Thyroid gland (tissue), 7 donors: Measurements from ENCODE around the genes KRT1 and MFSD5.

DNA sequence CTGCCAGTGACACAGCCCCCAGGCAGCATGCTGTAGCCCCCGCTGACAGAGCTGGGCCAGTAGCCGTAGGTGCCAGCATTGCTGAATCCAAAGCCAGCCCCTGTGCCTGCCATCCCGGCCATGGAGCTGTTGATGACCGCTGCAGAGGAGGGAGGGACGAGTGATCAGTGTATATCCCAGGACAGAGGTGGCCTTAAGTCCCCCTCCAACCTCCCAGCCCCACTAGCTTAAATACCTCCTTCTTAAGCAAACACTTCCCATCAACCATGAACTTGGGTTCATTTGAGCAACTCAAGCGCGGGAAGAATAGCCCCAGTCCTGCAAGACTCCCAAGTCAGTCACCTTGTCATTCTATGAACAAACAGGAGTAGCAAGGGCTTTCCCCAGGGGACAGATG lies 7.0 kb upstream of the KRT72 start:
- PRO-cap, 2 experiments = no peak in any of the 2 experiments
- RAMPAGE, long total RNA, 5 experiments = no peak in any of the 5 experiments

DNA sequence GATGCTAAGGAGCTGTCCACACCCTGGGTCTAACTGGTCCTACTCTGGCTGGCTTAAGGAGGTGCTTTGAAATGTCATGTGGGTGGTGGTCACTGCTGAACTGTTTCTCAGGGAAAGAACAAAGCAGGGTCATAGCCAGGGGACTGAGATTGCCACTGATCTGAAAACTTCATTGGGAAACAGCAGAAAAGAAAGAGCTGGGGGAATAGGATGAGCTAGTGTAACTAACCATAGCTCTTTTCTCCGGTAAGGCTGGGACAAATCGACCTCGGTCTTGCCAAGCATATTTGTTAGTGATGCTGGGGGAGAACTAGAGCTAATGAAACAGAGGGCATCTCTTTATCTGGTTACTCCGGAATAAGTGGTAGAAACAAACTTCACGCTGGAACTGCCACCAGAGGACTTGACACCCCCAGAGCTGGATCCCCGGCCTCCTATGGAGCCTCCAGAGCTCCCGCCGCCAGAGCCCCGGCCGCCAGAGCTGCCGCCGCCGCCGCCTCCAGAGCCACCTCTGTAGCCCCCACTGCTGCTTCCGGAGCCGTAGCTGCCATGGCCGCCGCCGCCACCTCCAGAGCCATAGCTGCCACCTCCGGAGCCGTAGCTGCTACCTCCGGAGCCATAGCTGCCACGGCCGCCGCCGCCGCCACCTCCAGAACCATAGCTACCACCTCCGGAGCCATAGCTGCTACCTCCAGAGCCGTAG lies 5.2 kb downstream of the KRT1 start:
- PRO-cap, 2 experiments = peak in 1 of 2 experiments; most common minus-strand start position 651 of the sequence (in 1)
- RAMPAGE, long total RNA, 5 experiments = no peak in any of the 5 experiments

- PRO-cap, 2 experiments = no peak in any of the 2 experiments
- RAMPAGE, long total RNA, 5 experiments = no peak in any of the 5 experiments
Measured at GRCh38 chr12:52680178-52680653, at the start of gene KRT1. Gene KRT1, minus strand, starts transcription at chr12:52680407.

GRCh38 chr12:52795684-52795973 lies 288 bp downstream of the KRT3 start:
- PRO-cap, 2 experiments = no peak in any of the 2 experiments
- RAMPAGE, long total RNA, 5 experiments = no peak in any of the 5 experiments

DNA sequence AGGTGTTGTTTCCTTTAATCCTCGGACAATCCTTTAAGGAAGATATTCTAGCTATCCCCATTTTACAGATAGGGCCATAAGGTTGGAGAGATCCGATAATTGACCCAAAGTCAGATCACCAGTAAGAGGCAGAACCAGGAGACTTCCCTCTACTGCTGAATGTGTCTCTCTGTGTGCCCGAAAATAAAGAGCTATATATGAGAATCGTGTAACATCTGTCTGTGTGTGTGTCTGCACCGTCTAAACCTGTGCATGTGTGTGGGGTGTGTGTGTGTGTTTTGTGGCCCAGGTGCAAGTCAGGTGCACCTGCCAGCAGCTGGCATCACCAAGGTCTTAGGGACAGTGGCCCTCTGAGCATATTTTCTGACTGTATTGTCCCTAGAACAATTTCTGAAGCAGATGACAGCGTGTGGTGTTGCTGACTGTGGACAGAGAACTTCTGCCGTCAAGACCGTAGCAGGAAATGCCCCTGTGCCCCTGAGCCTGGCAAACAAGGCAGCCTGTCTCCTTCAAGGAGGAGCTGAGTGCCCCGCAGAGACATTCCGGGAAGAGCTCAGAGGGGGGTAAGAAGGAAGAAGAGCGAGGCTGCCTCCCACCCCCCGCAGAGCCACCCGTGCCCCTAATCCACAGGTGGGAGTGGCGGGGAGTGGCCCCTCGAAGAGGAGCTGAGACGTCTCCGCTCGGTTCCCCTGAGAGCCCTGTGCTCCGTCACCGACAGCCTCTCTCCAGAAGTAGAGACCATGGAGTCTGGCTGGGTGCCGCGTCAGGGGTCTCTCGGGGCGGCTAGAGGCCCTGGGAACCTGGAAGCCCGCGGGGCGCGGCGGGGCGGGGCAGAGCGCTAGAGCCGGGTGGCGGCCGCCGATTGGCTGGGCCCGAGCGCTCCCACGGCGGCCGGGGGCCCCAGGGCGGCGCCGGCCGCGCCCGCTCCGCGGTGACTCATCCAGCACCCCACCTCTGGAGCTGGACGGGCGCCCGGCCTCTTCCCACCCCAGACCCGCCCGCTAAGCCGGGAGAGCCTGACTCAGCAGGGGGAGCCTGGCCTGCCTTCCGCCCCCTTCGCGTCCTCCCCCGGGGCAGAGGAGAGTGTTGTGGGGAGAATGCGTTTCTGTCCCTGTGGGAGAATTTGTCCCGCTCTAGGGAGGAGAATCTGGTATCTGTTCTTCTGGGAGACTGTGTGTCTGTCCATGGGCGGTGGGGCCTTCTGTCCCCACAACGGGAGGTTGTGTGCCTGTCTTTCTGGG lies 25.1 kb upstream of the KRT78 start:
- PRO-cap, 2 experiments = peak in 2 of 2 experiments; most common plus-strand start position 1,076 of the sequence (in 2); most common minus-strand start position 812 of the sequence (in 2)
- RAMPAGE, long total RNA, 5 experiments = no peak in any of the 5 experiments

- PRO-cap, 2 experiments = peak in 1 of 2 experiments; most common plus-strand start chr12:52876729 (in 1); most common minus-strand start chr12:52876530 (in 1)
- RAMPAGE, long total RNA, 5 experiments = no peak in any of the 5 experiments
Measured at GRCh38 chr12:52876359-52877000, 27.7 kb upstream of the KRT78 start.

GRCh38 chr12:52901374-52902323 lies 3.2 kb downstream of the KRT8 start:
- PRO-cap, 2 experiments = no peak in any of the 2 experiments
- RAMPAGE, long total RNA, 5 experiments = no peak in any of the 5 experiments

- PRO-cap, 2 experiments = no peak in any of the 2 experiments
- RAMPAGE, long total RNA, 5 experiments = no peak in any of the 5 experiments
Measured at GRCh38 chr12:52914670-52915072, 9.8 kb upstream of the KRT8 start.

- PRO-cap, 2 experiments = no peak in any of the 2 experiments
- RAMPAGE, long total RNA, 5 experiments = no peak in any of the 5 experiments
Measured at GRCh38 chr12:53055522-53056086, 5.7 kb downstream of the TNS2 start.

DNA sequence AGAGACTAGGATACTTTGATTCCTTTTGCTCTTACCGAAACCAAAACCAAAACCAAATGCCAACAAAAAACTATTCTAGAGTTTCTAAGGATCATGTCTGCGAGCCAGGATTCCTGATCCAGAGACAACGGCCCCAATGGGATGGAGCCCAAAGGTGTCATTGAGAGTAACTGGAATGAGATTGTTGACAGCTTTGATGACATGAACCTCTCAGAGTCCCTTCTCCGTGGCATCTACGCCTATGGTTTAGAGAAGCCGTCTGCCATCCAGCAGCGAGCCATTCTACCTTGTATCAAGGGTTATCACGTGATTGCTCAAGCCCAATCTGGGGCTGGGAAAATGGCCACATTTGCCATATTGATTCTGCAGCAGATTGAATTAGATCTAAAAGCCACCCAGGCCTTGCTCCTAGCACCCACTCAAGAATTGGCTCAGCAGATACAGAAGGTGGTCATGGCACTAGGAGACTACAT lies 27.3 kb upstream of the ZNF740 start:
- PRO-cap, 2 experiments = peak in 2 of 2 experiments; most common plus-strand start position 79 of the sequence (in 1)
- RAMPAGE, long total RNA, 5 experiments = no peak in any of the 5 experiments

DNA sequence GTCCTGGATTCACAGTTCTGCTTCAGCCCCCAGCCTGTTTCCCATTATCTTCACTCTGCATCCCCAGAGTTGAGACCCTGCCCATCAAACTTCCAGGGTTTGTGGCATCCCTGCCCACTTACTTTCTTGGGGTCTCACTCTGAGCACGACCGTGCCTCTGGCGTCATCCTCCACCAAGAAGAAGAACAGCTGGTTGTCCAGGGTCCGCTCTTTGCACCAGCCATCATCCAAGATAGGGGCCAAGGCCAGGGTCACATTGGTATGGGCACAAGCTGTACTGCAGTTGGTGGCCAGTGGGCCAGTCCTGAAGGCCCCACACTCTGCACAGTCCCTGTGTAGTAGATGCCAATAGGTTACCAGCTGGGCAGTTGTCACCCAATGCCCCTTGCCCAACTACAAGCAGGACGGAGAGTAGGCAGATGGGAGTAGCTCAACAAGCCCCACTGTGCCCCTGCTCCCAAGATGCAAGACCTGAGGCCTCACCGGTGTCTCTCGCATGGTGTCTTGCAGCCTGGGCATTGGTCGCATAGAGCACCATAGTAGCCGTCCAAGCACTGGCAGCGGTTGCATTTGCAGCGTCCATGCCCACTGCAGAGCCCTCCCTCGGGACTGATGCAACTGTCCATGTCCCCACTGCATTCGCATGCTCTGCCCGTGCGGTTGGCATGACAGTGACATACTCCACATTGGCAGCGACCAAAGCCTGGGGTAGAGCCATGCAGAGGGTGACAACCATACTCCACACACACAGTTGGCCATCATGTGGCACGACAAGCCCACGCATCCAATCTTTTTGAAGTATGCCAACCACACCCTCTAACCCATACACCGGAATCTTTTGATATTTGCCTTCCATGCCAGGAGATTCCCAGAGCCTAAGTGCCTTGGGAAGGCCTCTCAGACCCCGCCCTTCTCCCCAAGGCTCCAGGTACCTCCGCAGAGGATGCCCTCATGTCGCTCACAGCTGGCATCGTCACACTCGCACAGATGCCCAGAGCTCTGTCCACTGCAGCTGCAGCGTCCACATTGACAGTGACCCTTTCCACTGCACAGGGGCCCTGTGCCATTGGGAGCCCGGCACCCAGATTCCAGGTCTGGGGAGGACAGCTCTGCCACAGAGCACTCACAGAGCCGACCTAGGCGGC lies 11.9 kb upstream of the CSAD start:
- PRO-cap, 2 experiments = no peak in any of the 2 experiments
- RAMPAGE, long total RNA, 5 experiments = no peak in any of the 5 experiments

DNA sequence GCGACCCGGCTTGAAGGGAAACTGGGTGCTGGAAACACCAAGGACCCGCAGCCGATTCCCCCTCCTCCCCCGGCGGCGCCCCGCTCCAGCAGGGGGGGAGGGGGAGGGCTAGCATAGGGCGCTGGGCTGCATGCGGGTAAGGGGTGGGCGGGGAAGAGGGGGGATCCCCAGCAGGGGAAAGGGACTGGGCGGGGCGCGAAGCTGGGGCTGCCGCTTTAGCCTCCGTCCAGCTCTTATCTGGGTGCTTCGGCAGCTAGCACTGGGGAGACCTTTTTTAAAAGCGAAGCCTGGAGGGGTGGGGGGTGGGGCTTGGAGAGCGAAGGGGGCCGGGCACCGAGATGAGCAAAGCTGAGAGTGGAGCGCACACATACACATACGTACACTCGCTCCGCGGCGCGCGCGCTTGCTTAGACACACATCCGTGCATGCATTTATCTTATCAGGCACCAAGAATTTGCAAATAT lies 11.9 kb downstream of the RARG start:
- PRO-cap, 2 experiments = peak in 2 of 2 experiments; most common plus-strand start position 372 of the sequence (in 1); most common minus-strand start position 239 of the sequence (in 2)
- RAMPAGE, long total RNA, 5 experiments = no peak in any of the 5 experiments

GRCh38 chr12:53234026-53234749 lies 2.2 kb upstream of the RARG start:
- PRO-cap, 2 experiments = no peak in any of the 2 experiments
- RAMPAGE, long total RNA, 5 experiments = no peak in any of the 5 experiments

GRCh38 chr12:53250972-53251915 lies 651 bp upstream of the MFSD5 start:
- PRO-cap, 2 experiments = peak in 1 of 2 experiments; most common plus-strand start chr12:53251273 (in 1)
- RAMPAGE, long total RNA, 5 experiments = no peak in any of the 5 experiments

DNA sequence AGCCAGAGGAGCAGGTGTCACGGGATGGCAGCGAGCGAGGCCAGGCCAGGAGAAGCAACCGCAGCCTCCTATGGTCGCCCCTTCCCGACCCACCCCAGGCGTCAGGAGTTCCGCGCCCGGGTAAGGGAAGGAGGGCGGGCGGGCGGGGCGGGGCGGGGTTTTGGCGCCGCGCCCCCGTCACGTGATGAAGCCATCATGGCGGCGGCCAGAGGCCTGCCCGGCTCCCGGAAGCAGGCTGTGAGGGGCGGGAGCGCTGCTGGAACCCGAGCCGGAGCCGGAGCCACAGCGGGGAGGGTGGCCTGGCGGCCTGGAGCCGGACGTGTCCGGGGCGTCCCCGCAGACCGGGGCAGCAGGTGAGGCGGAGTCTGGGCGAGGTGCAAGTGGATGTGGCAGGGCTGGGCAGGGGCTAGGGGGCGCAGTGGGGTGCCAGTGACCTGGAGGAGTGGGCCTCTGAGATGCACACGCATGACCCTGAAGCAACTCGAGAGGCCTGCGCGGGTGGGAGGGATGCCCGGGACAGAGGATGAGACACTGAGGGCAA lies at the start of gene MFSD5:
Gene MFSD5 (plus strand): TSS at position 180 of the 541 bp plus-strand sequence.
- PRO-cap, 2 experiments = peak in 2 of 2 experiments; most common plus-strand start position 223 of the sequence (in 1); most common minus-strand start position 96 of the sequence (in 2)
- RAMPAGE, long total RNA, 5 experiments = start-site peak on the plus strand in 2 of 5 experiments, centred at positions 178 to 267 of the sequence, 39 to 504 reads per replicate

DNA sequence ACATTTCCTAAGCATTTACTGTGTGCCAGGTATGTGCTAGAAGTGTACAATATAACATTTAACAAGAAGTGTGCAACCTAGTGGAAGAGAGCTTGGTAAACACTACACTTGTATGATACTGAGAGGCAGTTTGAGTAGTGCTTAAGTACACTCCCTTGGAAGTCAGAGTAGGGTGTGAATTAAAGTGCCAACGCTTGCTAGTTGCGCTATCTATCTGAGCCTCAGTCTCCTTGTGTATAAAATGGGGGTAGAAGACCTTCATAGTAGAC lies 16.8 kb upstream of the SP7 start:
- PRO-cap, 2 experiments = no peak in any of the 2 experiments
- RAMPAGE, long total RNA, 5 experiments = no peak in any of the 5 experiments

DNA sequence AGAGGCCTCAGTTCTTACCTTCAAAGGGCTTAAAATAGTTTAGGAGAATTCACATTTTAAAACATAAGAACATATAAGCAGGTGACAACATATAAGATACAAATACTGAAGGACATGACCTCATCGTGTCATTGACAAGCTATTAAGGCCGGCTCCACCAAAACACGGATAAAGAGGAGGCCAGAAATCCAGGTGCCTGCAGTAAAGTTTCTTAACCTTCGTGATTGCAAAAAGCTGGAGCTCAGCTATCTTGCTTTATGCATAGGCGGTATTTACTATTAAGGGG lies 1.3 kb upstream of the SP1 start:
- PRO-cap, 2 experiments = no peak in any of the 2 experiments
- RAMPAGE, long total RNA, 5 experiments = no peak in any of the 5 experiments

GRCh38 chr12:53381341-53381896 lies 1.4 kb downstream of the SP1 start:
- PRO-cap, 2 experiments = no peak in any of the 2 experiments
- RAMPAGE, long total RNA, 5 experiments = no peak in any of the 5 experiments

DNA sequence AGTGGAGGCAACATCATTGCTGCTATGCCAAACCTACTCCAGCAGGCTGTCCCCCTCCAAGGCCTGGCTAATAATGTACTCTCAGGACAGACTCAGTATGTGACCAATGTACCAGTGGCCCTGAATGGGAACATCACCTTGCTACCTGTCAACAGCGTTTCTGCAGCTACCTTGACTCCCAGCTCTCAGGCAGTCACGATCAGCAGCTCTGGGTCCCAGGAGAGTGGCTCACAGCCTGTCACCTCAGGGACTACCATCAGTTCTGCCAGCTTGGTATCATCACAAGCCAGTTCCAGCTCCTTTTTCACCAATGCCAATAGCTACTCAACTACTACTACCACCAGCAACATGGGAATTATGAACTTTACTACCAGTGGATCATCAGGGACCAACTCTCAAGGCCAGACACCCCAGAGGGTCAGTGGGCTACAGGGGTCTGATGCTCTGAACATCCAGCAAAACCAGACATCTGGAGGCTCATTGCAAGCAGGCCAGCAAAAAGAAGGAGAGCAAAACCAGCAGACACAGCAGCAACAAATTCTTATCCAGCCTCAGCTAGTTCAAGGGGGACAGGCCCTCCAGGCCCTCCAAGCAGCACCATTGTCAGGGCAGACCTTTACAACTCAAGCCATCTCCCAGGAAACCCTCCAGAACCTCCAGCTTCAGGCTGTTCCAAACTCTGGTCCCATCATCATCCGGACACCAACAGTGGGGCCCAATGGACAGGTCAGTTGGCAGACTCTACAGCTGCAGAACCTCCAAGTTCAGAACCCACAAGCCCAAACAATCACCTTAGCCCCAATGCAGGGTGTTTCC lies 2.8 kb downstream of the SP1 start:
- PRO-cap, 2 experiments = no peak in any of the 2 experiments
- RAMPAGE, long total RNA, 5 experiments = start-site peak on the plus strand in 1 of 5 experiments, centred at position 80 of the sequence, 51 reads per replicate

GRCh38 chr12:53415313-53415575 lies 8.4 kb upstream of the AMHR2 start:
- PRO-cap, 2 experiments = no peak in any of the 2 experiments
- RAMPAGE, long total RNA, 5 experiments = no peak in any of the 5 experiments